Mesangial cell (primary cell): ENCODE measurements around a stretch of chr5.

DNA sequence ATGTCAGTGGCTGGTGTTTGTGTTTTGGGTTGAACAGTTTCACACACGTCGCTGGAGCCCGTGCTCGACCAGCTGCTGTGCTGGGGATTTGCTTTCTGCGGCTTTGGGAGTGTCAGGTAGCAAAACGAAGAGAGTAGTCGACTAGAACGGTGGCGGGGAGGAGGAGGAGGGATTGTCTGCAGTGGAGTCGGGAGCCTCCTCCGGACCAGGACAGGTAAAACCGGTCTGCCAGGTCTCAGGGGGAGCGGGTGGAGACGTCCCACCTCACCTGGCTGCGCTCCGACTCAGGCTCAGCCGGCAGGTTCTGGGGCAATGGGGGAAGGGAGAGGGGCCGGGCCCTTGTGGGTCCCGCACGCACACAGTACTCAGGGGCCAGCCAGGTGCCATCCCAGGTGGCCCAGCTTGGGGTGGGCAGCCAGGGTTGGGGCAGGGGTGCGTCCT, 131.4 kb upstream of the NIPBL start:
- RAMPAGE, long total RNA = no peak

GRCh38 chr5:36770171-36770637, 106.4 kb upstream of the NIPBL start:
- RAMPAGE, long total RNA = no peak

DNA sequence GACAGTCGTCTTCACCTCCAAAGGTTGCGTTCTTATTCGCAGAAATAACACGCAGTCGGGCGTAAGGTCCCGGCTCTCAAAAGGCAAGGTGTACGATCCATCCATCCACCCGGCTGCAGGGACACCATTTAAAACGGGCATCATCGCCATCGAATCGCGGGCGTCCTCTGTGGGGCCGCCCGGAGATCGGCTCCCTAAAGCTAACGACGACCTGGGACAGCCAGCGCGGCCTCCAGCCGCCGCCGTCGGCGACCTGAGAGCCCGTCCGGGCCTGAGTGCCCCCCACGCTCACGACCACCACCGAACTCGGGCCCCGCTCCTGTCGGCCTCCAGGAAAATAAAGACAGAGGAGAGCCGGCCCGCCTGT, 442 bp upstream of the NIPBL start:
- RAMPAGE, long total RNA = no peak

DNA sequence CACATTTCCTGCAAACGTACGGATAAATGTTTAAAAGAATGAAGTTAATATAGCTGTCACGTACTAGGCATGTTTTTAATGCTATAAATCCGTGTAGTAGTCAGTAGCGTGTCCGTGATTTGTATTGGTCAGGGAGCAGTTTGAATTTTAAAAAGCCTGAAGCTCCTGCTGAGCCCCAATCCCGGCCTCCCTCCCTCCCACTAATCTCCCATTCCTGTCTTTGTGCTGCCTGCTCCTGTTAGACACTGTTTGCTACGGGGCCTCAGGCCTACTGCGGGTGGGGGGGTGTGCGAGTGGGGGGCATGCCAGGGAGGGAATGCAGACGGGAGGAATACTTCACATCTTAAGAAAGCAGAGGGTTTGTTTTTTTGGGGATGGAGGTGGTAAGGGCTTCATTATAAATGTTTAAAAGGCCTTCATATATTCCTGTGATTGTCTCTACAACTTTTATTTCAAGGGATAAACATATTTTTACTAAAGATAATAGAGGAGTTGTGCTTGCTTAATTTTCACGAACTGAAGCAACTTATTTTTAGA, 2.2 kb downstream of the NIPBL start:
- RAMPAGE, long total RNA = no peak

DNA sequence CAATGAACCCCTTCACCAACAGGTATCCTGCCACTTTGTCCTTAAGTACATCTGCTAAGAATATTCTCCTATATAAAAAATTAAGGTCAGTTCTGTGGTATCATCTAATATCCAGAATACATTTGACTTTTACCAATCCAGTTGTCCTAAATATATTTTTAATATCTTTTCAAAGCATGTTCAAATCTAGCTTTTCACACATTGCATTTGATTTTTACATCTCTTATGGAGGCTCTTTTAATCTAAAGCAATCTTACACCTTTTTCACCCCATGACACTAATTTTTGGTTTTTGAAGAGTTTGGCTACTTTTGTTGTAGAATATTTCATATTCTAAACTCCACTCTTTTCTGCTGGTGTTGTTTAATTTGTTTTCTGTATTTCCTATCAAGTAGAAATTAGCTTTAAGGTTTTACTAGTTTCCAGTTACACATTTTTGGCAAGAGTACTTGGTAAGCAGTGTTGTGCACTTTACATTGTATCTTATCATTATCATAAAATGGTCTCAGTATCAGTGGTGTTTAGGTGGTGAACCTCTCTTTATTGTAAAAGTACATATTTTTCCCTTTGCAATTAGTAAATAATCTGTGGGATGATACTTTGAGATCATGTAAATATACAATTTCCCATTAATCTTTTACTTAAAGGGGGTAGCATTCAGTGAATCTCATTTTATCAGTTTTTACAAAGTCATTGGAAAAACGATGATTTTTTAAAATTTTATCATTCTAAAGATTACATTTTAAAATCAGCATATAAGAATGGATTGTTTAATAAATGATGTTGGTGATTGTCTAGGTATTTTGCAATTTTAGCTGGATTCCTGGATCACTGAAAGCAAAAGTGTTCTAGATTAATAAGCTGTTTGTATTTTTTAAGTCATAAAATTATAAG, 89.7 kb downstream of the NIPBL start:
- RAMPAGE, long total RNA = no peak

GRCh38 chr5:37184599-37185228, 64.5 kb downstream of the CPLANE1 start:
- RAMPAGE, long total RNA = no peak

DNA sequence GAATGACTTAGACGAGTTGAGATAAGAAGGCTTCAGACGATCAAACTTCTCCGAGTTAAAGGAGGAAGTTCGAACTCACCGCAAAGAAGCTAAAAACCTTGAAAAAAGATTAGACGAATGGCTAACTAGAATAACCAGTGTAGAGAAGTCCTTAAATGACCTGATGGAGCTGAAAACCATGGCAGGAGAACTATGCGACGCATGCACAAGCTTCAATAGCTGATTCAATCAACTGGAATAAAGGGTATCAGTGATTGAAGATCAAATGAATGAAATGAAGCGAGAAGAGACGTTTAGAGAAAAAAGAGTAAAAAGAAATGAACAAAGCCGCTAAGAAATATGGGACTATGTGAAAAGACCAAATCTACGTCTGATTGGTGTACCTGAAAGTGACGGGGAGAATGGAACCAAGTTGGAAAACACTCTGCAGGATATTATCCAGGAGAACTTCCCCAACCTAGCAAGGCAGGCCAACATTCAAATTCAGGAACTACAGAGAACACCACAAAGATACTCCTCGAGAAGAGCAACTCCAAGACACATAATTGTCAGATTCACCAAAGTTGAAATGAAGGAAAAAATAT, 144.6 kb downstream of the WDR70 start:
- RAMPAGE, long total RNA = no peak

DNA sequence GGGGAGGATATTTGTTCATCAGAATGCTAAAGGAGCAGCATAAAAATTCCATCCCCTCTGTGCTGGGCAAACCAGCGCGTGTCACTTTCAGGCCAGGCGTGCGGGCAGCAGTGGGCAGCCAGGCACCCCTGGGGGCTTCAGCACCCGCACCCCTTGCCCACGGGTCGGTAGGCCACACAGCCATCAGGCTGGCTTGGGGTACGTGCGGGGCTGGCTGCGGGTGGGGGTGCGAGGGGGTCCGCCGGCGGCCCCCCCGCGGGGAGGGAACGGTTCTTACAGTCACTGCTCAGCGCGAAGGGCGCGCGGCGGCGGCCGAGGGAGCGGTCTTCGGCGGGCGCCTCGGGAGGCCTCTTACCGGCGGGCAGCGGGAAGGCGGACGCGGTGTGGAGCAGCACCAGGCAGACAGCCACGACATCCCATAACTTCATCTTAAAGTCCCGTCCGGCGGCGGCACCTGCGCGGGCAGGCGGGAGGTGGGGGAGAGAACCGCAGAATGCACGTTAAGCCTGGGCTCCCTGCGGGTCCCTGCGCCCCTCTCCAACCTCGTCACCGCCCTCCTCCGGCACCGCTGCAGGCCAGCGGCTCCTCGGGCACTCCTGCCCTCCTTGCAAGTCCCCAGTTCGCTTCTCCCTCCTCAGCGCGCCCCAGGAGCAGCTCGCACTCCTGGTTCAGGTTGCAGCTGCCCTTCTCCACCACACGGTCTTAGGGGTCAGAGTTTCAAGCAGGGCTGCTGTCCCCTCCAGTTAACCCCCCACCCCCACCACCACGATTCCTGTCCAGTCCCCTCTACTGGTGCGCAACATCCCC, 5.3 kb downstream of the GDNF start:
- RAMPAGE, long total RNA = no peak

- RAMPAGE, long total RNA = no peak
Observed at GRCh38 chr5:37837356-37838127, 2.3 kb downstream of the GDNF start.

GRCh38 chr5:37838128-37838880, 1.5 kb downstream of the GDNF start:
- RAMPAGE, long total RNA = no peak

GRCh38 chr5:38162536-38163024, 95.8 kb upstream of the EGFLAM start:
- RAMPAGE, long total RNA = no peak

- RAMPAGE, long total RNA = no peak
Observed at GRCh38 chr5:38542462-38543193, 13.8 kb downstream of the LIFR start.

DNA sequence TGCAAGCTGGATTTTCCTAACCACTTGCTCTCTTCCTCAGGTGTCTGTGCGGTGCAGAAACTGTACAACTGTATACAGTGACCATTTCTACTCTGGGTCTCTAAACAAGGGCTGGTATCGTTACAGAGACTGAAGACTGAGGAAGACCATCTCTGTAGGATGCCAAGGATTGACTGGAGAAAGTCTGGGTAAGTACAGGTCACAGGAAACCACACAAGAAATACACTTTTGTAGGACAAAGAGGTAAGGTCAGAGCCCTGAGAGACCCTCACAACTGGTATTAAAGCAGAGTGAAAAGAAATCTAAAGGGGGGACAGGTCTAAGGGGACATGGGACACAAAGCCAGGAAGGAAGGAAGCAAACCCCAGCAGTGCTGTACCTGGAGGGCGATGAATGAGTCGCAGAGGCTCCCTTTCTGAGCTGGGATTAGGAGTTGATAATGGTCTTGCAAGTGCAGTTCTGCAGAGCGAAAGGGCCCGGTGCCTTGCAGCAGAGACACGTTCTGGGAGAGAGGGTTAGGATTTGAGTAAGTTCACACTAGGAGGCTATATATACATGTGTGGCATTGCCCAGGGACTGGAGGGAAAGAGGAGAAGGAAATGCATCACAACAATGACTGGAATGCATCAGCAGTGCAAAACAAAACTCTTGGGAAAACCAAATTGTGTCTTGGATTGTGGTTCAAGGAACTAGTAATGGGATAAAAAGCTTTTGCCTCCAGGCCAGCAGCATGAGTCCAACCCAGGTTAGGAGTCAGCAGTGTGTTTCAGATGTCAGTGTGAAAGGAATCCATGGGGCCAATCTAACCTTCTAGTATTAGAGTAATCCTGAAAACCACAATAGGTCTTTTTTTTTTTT, 38.7 kb upstream of the LIFR start:
- RAMPAGE, long total RNA = no peak

DNA sequence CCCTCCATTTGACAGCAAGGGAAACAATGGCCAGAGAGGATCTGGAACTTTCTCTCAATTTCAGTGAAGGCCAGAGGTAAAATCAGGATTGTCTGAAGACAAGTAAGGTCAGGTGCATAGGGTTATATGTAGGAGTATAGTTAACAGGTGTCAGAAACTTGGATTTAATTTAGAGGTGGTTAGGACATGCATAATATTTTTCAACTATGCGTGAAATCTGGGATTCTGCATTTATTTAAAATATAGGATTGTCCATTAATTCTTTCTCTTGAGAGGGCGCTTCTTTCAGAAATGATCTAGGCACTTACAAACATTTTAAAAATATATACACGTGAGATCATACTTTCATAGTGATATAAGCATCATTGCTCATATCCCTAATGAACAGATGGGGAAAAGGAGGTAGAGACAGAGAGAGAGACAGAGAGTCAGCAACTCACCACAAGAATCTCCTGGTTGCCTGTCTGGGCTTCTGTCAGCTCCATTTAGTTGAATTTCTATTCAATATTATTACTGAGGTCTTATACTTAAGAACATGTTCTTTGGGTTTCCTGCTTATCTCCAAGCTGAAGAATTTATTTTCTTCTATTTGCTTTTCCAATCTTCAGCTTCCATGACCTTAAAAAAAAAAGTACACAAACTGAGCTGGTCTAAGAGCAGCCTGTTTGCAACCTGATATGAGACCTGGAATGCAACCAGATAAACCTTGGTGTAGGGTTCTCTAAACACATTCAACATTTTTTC, 51.4 kb upstream of the LIFR start:
- RAMPAGE, long total RNA = no peak

GRCh38 chr5:38719095-38719580, 126.7 kb upstream of the OSMR start:
- RAMPAGE, long total RNA = no peak

DNA sequence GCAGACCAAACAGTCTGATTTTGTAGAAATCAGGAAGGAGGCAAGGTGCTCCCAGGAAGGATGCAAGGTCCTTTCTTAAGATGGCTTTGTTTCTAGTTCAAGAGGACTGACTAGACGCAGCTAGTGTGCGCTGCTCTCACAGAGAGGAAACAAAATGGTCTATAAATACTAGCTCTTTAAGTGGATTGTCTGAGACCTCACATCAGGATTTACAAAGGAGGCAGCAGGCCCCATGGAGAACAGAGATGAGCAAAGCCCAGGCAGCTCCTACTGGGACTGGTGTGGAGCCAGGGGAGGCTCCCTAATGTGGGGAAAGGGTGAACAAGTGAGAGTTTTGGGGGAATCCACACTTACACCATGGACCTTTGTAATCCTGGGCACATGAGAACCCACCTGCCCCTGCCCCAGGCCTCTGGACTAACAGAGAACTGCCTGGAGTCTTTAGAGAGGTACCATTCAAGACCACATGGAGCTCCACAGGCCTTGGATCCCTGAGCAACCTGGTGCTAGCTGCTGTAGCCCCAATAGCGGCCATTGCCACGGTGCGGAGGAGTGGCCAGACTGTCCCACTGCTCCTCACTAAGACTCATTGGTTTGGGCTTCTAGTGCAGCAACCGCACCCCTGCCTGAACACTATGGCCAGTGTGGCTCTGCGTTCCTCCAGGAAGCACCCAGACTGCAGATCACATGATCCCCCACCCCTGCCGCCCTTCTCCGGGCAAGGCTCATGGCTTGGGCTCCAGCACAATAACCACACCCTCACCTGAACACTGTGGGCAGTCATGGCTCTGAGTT, 45.6 kb downstream of the OSMR start:
- RAMPAGE, long total RNA = no peak

GRCh38 chr5:39014417-39015166, 59.6 kb downstream of the RICTOR start:
- RAMPAGE, long total RNA = no peak

DNA sequence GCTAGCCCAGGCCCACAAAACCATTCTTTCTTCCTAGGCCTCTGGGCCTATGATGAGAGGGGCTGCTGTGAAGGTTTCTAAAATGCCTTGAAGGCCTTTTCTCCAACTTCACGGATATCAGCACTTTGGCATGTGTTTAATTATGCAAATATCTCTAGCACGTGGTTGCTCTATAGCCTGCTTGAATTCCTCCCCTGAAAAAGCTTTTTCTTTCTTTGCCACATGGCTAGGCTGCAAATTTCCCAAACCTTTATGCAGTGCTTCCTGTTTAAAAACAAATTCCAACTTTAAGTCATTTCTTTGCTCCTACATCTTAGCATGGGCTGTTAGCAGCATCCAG, 7.9 kb downstream of the RICTOR start:
- RAMPAGE, long total RNA = no peak

DNA sequence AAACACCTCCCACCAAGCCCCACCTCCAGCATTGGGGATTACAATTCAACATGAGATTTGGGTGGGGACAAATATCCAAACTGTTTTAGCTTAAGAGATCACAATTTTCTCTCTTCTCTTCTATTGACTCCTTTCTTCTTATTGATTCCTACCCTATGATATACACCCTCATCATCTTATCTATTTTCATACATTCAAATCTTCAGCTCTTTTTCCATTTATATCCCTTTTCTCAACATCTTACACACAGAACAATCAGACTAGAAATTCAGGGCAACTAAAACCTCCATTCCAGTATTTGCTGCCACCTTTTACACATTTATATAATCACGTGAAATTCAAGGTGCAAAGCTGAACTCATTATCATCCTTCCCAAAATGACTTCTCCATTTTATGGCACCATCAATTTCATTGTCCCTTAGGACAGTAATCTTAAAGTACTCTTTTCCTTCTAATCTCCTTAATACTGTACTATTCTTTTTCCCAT, 6.8 kb downstream of the RICTOR start:
- RAMPAGE, long total RNA = no peak

DNA sequence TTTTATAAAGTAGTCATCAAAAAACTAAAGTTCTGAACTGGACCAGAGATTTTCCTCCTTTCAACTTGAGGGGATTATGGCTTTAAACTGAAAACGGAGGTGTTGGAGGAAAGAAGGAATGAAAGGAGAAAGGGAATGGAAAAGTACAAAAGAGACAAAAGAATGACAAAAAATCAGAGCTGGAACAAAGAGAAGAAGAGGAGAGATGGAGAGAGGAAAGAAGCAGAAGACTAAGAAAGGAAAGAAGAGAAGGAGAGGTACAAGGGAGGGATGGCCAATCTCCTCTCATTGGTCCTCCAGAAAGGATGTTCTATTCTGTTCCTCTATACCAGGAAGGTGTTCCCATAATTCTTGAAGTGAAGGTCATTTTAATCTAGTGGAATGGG, 59.1 kb upstream of the RICTOR start:
- RAMPAGE, long total RNA = no peak